Type B pancreatic cell (in vitro differentiated cells): ENCODE data around the gene C19orf44.

- PRO-cap = no peak
Observed at GRCh38 chr19:16325192-16325565, 553 bp downstream of the KLF2 start.

DNA sequence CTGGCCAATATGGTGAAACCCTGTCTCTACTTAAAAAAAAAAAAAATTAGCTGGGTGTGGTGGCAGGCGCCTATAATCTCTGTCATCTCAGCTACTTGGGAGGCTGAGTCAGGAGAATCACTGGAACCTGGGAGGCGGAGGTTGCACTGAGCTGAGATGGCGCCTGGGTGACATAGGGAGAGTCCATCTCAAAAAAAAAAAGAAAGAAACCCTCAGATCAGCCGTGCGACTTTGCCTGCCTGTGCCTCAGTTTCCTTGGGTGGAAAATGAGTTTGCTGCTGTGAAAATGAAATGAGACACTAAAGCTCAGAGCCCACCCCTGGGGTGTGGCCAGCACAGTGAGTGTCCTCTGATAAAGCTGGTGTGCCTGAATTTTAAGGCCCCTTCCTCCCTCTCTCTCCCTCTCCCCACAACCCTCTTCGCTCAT, 6.5 kb downstream of the KLF2 start:
- PRO-cap = no peak

GRCh38 chr19:16368817-16370314, 44.7 kb downstream of the KLF2 start:
- PRO-cap = no peak

GRCh38 chr19:16381859-16382568, 57.4 kb downstream of the KLF2 start:
- PRO-cap = no peak

DNA sequence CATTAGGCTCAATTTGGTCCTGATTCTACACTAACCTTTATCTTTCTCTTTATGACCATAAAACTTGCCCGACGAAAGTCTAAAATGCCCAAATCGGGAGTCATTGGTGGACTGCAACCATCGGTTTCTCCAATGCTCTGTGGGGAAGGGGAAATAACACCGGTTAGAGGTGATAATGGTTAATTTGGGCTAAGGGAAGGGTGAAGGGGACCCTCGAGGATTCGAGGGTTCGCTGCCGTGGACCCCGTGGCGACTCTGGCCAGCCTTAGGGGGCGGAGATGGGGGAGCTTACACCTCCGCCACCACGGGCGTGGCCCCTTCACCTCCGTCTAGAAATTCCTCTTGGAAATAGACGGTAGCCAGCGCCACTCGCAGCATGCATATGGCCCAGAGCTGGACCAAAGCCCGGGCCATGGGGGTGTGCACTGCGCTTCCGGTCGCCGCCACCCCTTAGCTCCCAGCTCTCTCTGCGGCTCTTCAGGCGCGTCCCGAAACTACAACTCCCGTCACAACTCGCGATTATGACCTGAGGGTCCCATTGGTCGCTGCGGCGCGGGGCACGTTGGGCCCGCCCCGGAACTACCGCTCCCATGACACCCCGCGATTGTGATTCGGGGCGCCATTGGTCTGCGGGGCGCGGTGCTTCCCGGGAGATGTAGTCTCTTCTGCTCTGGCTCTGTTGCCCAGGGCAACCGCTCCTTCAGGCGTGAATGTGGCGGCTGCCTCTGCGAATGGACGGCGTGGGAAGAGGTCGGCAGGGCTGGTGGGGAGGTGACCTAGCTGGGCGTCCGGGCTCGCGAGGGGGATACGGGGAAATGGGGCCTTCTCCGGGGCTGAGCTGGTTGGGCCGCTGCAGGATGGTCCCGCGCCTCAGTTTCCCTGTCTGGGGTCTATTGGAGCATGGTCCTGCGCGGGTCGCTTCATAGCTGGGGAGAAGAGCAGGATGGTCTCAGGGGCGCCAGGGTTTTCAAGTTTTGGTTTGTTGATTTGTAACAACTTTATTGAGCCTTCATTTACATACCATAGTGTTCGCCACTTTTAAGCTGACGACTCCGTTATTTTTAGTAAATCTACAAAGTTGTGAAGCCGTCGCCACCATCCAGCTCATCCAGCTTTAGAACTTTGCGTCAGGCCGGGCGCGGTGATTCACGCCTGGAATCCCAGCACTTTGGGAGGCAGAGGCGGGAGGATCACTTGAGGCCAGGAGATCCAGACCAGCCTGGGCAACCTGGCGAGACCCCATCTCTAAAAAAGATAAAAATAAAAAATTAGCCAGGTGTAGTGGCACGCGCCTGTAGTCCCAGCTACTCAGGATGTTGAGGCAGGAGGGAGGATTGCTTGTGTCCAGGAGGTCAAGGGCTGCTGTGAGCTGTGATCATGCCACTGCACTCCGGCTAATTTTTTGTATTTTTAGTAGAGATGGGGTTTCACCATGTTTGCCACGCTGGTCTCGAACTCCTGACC, at the start of gene C19orf44:
C19orf44 (plus strand) TSS at position 679 of the 1,464 bp plus-strand sequence.
- PRO-cap = bidirectional peak, plus-strand start at position 709 of the sequence, minus-strand start at position 469 of the sequence

- PRO-cap = no peak
Observed at GRCh38 chr19:16540733-16541434, 1.4 kb downstream of the CHERP start.

GRCh38 chr19:16586593-16586921, 14.3 kb upstream of the SLC35E1 start:
- PRO-cap = no peak

GRCh38 chr19:16628321-16628682, 298 bp upstream of the MED26 start:
- PRO-cap = bidirectional peak, plus-strand start at chr19:16628567, minus-strand start at chr19:16628204

DNA sequence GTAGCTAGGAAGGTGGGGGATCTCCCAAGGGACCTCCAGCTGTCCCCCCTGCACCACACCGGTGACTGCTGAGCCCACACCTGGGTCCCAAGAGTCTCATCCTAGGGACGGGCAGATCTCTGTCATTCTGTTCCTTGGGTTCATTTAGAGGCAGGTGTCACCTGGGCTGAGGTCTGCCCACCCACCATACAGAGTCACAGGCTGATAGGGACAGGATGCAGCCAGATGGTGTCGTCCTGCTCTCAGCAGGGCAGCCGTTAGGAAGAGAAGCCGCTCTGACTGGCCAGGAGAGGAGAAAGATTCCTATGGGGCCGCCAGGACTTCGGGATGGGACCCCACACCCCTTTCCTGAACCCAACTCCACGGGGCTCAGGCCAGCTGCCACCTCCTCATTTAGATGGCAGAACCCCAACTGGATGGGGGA, 5.4 kb downstream of the F2RL3 start:
- PRO-cap = no peak

DNA sequence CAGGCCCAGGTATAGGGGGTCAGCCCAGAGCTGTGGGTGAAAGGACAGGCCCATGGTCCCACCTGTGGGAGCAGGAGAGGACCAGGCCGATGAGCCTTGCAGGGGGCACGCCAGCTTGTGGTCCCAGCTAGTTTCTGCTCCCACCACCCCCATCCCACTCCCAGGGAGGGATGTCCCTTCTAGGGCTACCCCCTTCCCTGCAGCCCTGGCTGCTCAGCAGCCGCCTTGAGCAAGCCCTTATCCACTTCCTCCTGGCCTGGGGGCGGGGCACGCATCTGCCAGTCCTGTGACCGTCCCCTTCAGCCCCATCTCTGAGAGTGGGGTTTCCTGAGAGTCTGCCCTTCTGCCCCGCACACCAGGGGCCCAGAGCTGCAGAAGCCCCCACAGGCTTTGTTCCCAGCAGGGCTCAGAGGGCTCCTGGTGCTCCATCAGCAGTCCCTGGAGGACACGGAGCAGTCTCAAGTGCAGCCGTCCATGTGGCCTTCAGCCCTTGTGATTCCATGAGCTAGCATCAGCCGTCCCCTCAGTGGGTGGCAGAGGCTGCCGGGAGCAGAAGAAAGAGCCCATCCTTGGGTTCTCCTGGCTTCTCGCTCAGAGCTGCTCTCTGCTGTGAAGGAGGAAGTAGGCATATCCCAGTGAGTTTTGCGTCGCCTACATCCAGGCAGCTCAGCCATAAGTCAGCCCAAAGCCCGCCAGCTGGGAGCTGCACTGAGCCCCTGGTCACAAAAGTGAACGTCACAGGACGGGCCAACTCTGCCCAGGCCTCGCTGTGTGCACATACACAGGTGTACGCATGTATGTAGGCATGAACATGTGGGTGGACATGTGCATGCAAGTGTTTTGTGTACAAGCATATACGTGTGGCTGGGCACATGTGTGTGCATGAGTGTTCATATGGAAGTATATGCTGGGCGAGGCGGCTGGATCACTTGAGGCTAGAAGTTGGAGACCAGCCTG, 16.3 kb downstream of the MYO9B start:
- PRO-cap = no peak

DNA sequence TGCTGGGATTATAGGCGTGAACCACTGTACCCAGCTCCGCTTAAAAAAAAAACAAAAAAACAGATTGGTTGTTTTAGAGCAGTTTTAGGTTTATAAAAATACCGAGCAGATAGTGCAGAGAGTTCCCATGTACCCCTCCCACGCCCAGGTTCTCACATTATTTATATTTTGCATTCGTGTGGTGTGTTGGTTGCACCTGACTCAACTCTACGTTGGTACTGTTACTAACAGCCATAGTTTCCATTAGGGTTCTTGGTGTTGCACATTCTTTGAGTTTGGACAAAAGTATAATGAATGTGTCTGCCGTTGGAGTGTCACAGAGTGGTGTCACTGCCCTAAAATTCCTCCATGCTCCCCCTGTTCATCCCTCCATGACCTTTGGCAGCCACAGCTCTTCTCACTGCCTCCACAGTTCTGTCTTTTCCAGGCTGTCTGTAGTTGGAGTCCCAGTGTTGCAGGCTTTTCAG, 29.1 kb downstream of the MYO9B start:
- PRO-cap = no peak

DNA sequence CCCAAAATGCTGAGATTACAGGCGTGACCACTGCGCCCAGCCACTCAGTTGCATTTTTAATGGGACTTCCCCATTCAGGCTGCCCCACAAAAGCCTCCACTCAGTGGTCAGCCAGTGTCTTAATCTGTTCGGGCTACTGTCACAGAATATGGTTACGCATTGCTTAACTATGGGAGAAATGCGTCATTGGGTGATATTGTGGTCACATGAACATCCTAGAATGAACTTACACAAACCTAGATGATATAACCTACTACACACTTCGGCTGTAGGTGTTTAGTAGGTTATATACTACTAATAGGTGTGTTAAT, 62.9 kb downstream of the MYO9B start:
- PRO-cap = no peak

- PRO-cap = no peak
Observed at GRCh38 chr19:17209181-17210168, 5.7 kb upstream of the USE1 start.

DNA sequence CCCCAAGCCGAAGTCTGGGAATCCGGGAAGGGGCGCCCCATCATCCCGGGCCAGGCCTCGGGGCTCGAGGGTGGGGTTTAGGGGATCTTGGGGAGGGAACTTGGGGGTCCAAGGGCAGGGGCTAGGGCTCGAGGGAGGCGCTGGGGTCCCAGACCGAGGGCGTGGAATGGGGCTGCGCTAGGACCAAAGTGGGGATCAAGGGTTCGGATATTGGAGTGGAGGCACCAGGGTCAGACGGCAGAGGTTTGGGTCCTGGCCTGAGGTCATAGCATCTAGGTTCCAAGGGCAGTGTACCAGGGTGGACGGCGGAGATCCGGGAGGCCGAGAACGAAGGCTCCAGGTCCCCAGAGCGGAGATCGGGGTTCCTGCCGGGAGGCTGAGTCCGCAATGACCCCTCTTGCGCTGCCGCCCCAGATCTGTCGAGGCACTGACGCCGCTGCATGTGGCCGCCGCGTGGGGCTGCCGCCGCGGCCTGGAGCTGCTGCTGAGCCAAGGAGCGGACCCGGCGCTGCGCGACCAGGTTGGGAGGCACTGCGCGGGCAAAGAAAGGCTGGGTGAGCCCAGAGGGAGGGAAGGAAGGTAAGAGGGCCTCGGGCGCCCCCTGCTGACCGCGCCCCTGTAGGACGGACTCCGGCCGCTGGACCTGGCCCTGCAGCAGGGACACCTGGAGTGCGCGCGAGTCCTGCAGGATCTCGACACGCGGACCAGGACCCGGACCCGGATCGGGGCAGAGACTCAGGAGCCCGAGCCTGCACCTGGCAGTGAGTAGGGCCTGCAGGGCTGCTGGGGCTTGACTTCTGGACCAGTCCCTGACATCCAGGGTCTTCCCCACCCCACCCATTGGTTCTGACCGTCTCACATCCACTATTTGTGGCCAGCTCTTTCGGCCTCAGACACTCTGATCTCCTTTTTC, 797 bp downstream of the ANKLE1 start:
- PRO-cap = no peak

DNA sequence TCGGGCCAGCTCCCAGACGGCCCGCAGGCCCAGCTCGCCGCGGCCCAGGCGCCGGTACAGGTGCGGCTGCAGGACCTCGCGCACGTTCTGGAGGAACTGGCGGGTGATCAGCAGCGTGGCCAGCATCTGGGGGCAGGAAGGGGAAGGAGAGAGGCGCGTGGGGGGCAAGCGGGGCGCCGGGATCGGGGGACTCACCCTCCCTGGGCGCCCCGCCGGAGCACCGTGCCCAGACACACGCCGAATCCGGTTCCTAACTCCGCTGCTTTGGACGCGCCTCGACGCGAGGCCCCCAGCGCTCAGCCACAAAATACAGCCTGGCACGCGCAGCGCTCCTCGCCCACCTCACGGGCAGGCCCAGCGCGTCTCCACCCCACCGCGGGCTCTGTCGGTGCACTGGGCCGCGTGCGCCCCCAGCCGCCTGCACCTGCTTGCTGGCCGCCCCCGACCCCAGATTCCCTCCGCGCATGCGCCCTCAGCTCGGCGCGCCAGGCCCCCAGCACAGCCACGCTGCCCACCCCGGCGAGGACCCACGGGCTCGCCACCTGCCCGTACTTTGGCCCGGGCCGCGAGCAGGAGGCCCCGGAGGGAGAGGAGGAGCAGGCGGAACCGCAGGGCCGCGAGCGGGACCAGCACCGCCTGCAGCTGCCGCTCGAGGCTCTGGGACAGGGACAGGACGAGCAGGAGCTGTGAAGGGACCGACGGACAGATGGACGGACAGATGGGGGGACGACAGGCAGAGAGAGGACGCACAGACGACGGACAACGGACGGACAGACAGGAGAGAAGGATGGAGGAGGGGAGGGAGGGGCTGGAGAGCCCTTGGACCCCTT, 5.6 kb downstream of the ANO8 start:
- PRO-cap = no peak

DNA sequence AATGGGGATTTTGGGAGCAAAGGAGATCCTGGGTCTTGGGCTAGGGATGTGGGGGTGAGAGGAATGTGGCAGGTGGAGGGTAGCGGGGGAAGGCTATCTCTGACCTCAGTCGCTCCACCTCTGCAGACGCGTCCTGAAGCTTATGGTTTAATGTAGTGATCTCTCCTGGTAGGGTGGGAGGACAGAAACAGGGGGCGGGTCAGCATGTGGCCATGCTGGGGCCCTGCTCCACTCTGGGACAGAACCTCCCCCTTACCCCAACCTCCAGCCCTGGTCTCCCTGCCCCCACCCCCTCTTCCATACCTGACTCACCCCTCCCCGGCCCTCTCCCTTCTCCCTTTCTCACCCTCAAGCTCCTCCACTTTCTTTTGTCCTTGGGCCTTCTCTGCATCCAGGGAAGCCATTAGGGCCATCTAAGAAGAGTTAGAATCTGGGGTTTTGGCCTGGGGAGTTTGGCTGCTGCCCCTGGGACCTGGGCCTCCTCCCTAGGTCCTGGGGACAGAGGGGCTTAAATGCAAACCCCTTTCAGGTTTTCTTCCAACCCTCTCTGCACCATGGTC, 1.3 kb downstream of the BST2 start:
- PRO-cap = no peak

DNA sequence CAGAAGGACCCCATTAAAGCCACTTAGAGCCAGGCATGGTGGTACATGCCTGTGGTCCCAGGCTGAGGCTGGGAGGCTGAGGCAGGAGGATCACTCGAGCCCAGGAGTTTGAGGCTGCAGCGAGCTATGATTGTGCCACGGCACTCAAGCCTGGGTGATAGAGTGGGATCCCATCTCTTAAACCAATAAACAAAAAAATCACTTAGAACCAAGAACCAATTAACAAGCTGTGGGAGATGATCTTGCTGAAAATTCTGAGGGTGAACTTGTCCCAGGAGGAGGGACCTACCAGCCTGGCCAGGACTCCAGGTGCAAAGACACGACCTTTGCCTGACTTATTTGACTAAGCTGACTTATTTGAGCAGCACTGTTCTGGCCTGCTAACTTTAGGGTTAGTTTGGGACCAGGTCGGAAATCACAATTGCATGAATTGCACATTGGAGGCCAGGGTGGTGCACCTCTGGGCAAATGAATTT, 1.2 kb upstream of the BST2 start:
- PRO-cap = no peak

DNA sequence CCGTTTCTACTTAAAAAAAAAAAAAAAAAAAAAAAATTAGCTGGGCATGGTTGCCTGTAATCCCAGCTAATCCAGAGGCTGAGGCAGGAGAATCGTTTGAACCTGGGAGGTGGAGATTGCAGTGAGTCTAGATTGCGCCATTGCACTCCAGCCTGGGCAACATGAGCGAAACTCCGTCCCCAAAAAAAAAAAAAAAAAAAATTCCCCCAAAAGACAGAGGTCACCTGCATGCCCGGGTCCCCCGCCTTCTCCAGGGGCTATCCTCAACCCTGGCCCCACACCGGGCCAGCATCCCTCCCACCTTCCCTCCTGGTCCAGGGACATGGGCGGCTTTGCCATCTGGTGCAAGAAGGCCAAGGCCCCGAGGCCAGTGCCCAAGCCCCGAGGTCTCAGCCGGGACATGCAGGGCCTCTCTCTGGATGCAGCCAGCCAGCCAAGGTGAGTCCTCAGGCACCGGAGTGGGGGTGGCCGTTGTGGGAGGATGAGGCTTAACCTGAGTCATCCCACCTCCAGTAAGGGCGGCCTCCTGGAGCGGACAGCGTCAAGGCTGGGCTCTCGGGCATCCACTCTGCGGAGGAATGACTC, 3.4 kb downstream of the MVB12A start:
- PRO-cap = no peak

DNA sequence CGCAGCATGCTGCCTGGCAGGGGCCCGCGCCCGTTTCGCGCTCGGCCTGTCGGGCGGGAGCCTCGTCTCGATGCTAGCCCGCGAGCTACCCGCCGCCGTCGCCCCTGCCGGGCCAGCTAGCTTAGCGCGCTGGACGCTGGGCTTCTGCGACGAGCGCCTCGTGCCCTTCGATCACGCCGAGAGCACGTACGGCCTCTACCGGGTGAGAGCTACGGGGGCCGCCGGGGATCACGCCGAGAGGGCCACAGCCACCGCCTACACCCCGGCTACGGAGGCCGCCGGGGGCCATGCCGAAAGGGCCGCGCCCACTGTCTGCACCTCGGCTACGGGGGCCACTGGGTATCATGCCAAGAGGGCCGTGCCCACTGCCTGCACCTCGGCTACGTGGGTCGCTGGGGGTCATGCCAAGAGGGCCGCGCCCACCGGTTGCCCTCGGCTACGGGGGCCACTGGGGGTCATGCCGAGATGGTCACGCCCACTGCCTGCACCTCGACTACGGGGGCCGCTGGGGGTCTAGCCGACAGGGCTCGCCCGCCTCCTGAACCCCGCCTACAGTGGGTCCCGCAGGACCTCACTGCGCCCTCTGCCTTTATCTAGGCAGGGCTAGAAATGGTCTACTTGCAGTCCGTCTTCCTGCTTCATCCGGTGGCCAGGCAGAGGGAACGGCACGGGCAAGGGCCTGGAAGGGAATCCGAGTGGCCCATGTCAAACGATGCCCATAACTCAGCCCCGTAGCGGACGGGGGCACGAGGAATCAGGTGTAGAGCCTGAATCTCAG, 499 bp downstream of the PGLS start:
- PRO-cap = no peak

GRCh38 chr19:17517460-17518186, 6.2 kb downstream of the PGLS start:
- PRO-cap = no peak